ENCODE measurements around a stretch of chr2.

- RRBS: 81% methylated on average over 4 of the region's 13 CpGs
Measured at GRCh38 chr2:239154149-239154724, 246.6 kb downstream of the HDAC4 start.

GRCh38 chr2:239162033-239162684 lies 238.7 kb downstream of the HDAC4 start:
- RRBS: no CpG with 5 or more reads among the region's 20 CpGs

GRCh38 chr2:239225829-239226630 lies 174.8 kb downstream of the HDAC4 start:
- RRBS: no CpG with 5 or more reads among the region's 15 CpGs

DNA sequence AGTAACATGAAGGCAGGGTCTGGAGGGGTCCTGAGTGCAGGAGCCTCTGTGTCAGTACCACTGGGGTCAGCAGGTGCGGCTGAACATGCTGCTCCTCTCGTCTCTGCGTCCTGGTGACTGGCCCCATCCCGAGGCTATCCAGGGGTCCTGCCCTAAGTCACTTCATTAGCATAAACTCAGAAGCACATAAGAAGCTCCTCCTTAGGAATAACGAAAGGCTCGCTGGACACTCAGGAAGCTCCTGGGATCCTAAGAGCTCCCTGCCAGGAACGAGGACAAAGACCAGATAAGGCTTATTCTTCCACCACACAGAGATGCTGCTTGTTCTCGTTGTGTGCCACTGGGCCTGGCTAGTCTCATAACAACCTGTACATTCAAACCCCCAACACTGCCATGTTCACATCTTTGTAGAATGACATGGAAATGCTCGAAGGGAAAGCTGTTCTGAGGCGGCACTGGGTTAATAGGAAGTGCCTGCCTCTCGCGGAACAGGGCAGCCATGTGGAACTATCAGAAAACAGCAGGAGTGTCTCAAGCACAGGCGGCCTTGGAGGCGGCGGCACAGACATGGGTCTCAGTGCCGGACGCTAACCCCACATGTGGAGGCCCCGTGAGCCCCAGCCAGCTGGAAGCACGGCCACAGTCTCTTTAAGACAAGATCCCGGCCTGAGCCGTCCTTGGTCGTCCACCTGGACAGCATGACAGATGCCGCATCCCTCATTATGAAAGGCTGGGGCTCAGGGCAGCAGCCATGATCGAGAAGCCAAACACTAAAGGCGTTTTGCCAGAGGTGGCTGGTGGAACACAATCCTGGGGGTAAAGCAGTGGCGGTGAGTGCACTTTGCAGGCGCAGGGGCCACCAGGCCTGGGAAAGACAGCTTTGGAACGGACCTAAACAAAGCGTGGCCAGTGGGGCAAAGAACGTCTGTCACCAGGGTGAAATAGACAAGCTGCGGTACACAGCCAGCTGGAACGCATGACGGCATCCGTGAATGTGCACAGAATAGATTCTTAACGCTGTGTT lies 161.2 kb downstream of the HDAC4 start:
- RRBS: no CpG with 5 or more reads among the region's 35 CpGs

DNA sequence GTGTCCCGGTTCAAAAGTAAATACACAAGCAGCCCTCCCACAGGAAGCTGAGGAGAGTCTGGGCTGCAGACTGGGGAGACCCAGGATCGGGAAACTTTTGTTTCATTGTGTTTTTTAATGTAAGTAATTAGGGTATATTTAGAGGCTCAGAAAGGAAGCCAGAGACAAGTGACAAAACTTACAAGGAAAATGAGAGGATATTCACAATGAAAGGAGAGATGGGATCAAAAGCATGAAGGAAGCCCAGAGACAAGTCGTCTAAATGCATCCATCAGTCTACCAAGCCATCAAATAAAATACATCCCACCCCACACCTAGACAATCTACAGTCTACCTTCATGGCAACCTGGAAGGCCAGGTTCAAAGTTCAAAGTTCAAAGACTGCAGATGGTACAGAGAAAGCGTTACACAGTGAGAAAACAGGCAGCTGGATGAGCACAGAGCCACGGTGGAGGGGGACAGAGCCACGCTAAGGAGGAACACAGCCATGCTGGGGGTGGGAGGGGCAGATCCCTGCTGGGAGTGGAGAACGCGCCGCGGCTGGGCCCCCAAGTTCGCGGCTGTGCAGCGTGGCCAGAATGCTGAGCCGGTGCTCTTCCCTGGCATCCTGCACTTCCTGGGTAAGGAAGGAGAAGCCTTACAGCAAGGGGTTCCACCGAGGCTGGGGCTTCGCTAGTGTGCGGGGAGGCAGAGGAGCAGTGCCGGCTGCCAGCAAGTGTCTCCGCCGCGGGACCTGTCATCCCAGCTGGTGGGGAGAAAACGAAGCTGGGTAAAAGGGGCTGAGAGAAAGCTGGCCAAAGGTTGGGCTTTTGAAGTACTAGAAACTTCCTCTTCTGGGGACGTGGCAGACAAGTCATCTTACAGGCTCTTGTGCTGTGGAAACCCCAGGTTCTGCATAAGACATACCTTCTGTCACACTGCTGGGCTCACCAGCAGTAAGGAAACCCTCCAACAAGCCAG lies 115.8 kb downstream of the HDAC4 start:
- RRBS: no CpG with 5 or more reads among the region's 23 CpGs

- RRBS: 97% methylated on average over 7 of the region's 21 CpGs
Measured at GRCh38 chr2:239352060-239352990, 48.5 kb downstream of the HDAC4 start.

DNA sequence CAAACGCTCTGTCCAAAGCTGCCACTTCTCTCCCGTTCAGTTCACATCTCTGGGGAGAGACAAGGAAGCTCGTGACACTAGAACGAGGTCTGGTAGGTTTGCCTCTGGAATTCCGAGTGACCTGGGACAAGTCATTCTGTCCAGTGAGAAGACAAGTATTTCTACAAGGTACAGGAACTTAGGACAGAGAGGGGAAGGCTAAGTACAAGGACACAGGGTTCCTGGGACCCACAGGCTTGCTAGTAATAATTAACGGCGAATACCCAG lies 9.3 kb downstream of the COPS9 start:
- RRBS: no CpG with 5 or more reads among the region's 7 CpGs

GRCh38 chr2:240236929-240237206 lies 96.4 kb upstream of the OTOS start:
- RRBS: no CpG with 5 or more reads among the region's 3 CpGs

DNA sequence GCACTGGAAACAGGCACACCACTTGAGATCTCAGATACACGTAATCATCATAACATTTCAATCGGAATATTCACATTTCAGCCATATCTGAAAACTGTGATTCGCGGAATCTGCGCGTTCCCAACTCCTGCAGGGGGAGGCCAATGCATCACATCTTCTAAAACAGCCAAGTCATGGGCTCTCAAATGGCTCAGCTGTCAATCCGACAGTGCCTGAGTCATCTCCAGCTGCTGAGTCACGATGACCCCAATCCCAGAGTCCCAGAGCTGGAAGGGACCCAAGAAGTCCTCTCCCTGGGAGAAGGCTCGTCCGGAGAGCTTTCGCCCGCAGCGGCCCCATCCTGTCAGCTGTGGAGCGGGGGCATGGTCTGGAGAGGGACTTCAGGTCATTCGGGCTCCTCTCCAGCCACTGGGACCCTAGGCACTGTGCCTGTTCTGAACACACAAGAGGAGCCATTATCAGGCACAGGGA lies 47.9 kb upstream of the GPC1 start:
- RRBS: no CpG with 5 or more reads among the region's 15 CpGs

DNA sequence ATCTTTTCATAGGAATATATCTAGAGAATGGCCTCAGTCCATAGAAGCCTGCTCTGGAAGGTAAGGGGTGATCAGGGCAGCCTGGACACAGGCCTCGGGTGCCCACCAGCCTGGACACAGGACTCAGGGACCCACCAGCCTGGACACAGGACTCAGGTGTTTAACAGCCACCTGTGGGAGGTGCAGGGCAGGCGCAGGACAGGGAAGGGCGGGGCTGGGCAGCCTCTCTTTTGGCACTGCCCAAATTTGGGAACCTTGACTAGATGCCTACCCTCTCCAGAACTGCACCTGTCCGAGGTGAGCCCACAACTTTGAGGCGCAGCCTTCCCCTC lies 35.6 kb upstream of the GPC1 start:
- RRBS: no CpG with 5 or more reads among the region's 5 CpGs

GRCh38 chr2:240453331-240453590 lies 17.8 kb downstream of the GPC1 start:
- RRBS: 6% methylated on average over 3 of the region's 35 CpGs

- RRBS: 74% methylated on average over 3 of the region's 30 CpGs
Measured at GRCh38 chr2:240457169-240458452, 22.1 kb downstream of the GPC1 start.

DNA sequence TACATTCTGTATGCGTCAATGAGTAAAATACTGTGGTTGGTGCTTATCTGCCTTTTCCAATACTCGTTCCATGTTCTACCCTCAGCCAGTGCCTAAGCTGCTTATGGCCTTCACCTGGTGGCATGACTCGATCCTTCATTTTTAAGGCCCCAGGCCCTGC lies 3.2 kb upstream of the RNPEPL1 start:
- RRBS: no CpG with 5 or more reads among the region's 3 CpGs

GRCh38 chr2:240569765-240570183 lies 1.5 kb downstream of the RNPEPL1 start:
- RRBS: no CpG with 5 or more reads among the region's 10 CpGs

- RRBS: no CpG with 5 or more reads among the region's 18 CpGs
Measured at GRCh38 chr2:240591779-240592564, 5.4 kb downstream of the CAPN10 start.

DNA sequence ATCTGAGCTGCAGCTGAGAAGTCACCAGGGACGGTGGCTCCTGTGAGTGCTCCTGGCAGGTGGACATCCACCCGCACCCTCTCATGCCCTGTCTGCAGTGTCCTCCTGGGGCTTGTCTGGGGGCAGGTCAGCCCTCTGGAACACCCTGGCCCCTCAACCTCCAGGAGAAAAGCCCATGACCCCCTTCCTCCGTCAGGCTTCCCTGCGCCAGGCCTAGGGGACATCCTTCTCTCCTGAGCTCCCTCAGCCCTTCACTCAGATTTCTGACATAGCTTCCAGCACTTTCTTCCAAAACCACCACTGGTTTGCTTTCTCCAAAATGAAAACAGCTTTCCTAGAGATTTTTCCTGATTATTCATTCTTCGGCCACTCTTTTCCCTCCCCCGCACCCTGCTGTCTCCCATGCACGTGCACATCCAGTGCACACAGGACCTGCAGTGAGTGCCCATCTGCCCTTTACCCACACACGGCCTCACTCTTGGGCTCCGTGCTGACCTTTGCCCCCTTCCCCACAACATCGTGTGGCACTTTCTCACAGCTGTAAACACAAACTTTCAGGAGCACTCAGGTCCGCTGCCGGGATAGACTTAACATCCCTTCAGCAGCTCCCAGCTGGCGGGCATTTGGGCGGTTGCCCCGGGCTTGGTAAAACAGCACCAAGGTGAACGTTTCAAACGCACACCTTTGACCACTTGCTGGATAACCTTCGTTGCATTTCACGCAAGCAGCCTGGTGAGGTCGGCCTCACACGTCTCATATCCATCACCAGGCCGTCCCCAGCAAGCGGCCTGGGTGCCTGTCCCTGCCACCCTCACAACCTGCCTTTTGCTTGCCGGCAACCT lies 25.8 kb downstream of the KIF1A start:
- RRBS: 93% methylated on average over 4 of the region's 24 CpGs

DNA sequence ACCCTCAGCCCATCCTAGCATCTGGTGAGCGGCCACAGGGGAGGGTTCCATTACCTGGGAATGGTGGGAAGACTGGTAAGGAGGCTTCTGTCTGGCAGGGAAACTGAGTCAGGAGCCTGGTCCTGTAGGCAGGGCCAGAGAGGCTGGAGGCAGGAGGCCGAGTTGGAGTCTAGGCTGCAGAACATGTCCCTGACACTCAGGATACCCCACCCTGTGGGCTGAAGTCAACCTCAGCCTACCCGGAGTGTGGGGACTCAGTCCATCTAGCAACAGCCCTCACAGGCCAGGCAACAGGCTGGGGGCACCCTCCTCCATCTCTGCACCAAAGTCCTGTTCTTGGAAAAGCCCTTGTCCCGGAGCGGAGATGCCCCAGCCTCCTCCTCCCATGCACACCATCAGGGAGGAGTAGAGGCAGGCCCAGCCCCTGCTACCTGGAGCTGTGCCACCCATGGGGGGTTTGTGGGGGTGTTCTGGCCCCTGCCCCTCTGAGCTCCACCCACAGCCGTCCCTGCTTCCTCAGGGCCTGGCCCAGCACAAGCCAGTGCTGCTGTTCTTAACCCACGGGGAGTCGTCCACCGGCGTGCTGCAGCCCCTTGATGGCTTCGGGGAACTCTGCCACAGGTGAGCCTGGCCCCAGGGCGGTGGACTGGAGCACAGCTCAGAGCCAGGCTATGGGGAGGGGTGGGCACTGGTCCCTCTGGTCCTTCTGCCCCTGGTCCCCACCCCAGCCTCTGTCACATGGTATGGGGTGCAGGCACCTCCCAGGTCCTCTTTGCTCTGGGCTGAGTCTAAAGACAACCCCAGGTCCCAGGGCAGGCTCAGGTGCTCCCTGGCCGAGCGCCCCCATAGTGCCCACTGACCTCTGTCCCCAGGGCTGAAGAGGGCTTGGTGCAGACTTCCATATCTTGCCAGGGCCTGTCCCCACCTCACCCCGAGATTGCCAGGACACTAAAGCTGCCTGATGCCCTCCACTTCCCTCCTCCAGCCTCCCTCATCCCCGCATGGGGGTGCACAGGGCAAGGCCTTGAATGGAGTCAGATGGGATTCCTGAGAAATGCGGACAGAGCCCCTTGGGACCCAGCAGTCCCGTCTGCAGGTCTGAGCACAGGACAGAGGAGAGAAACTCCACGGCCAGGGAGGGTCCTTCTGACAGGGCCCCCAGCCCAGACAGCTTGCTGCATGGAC lies 2.6 kb downstream of the AGXT start:
- RRBS: no CpG with 5 or more reads among the region's 19 CpGs

DNA sequence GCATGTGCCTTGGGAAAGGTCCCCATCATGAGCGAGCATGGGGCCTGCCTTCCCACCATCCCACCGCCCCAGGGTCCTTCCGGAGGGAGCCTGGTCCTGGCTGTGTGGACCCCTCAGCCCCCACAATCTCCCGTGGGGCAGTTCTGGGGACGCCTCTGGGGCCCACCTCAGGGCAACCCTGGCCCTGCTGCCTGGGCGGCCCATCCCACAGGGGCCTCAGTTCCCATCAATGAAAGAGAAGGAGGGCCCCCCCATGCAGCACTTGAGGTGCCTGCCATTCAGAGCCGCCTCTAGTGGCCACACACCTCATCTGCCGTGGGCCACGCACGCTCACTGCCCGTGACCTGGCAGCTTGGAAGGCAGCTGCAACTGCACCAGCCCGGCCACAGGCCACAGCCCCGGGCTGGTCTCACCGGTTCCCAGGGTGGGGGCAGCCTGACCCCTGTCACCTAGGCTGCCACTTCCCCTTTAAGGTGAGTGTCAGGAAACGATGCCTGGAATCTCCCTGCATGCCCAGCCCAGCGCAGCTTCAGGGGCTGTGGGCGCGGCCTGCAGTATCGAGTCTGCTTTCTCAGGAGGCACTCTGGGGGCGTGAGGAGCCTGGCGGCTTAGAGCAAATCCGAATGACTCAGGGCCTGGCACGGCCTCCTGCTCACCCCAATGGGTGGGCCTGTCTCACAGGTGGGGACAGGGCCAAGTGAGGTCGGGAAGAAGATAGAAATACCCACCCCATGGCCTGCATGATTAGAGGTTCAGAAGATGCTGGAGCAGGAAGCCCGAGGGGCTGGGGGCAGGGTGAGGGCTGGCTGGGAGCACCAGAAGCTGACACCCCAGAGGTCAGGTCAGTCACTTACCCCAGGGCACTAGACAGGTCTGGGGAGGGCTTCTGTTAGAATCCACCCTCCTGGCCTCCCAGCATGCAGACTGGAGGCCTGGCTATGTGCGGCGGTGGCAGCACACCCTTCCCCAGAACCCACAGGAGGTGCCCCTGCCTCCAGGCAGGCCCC lies 2.5 kb downstream of the MAB21L4 start:
- RRBS: no CpG with 5 or more reads among the region's 27 CpGs

DNA sequence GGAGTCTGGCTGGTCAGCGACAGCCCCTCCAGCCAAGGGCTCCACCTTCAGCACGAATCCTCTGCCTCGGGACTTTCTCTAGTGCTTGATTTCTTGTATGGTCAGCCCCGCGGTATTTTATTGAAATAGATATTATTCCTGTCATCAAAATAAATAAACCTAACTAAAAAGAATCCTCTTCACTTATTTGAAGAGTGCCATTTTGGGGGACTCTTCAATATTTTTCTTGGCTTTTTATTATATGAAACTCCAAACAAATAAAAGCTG lies 9.6 kb upstream of the MTERF4 start:
- RRBS: no CpG with 5 or more reads among the region's 5 CpGs

DNA sequence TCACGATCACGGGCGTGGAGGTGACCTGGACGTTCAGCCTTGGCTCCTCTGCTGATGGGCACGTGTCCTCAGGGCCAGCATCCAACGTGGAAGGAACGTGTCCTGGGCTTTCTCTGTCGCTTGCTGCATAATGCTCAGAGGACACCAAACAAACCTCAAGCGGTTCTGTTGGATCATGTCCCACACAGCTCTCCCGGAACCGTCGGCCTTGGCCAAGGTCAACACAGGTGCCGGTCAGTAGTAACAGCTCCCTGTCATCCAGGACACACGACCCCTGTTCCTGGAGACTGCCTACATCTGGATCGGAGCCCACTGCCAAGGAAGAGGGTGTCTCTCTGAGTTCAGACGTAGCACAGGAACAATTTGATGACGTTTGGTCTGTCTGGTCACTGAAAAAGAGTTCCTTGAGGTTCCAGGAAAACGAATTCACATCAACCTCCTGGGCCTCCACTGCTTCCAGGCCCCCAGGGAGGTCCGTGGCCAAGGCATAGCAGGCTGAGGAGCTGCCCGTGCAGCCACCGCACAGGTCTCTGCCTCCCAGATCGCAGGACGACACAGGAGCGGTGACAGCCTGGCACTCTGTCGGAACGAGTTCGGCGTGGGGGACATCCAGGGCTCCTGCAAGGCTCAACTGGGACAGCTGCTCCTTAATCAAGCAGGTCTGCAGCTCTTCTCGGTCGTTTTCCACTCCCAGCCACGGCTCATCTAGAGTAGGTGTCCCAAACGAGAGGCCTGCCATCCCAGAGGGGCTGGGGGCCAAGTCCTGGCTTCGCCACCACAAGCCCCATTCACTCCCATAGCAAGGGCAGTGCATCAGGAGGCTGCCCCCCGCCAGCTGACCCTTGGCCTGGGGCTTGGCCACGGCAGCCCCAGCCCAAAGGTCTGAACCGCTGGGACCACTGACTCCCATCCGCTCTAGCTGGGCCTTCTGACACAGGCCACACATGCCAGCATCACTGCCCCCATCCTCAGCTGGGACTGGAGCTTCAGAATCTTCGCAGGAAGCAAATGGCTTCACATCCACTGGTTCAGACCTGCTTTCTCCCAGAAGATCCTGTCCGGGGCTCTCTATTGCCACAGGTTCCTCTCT lies 22.6 kb downstream of the PASK start:
- RRBS: no CpG with 5 or more reads among the region's 39 CpGs

All from Jurkat, Clone E6-1 (cell line).